Melanocyte of skin (primary cell): ENCODE data around the genes PRF1, SGPL1 and CDH23.

DNA sequence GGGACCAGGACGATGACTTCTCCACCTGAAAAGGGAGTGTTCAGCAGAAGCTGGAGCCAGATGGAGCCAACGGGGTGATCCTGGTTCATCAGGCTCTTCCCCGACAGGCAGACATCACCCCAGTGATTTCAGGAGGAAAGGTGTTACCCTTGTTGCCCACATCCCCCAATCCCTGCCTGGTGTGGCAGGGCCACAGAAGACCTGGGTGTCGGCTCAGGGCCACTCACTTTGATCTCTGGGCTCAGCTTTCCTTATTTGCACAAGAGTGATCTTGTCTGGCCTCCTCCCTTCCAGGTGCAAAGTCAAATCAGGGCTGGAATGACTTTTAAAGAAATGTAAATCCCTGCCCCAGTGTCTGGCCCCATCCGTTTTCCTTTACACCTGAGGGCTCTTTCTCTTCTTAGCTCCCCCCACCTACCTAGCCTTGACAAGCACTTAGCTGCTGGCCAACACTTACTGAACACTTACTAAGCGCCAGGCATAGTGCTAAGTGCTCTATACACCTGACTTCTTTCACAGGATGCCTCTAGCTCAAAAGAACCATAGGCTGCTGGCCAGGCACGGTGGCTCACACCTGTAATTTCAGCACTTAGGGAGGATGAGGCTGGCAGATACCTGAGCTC is 880 bp upstream of the NODAL start:
- CAGE, long polyA plus RNA, 2 experiments: no peak in any of the 2 experiments

GRCh38 chr10:70459324-70459603 is 17.8 kb upstream of the NODAL start:
- CAGE, long polyA plus RNA, 2 experiments: no peak in any of the 2 experiments

- CAGE, long polyA plus RNA, 2 experiments: no peak in any of the 2 experiments
These were observed 22.2 kb downstream of the PALD1 start for GRCh38 chr10:70500578-70501385.

GRCh38 chr10:70585070-70585493 is 17.5 kb downstream of the PRF1 start:
- CAGE, long polyA plus RNA, 2 experiments: no peak in any of the 2 experiments

DNA sequence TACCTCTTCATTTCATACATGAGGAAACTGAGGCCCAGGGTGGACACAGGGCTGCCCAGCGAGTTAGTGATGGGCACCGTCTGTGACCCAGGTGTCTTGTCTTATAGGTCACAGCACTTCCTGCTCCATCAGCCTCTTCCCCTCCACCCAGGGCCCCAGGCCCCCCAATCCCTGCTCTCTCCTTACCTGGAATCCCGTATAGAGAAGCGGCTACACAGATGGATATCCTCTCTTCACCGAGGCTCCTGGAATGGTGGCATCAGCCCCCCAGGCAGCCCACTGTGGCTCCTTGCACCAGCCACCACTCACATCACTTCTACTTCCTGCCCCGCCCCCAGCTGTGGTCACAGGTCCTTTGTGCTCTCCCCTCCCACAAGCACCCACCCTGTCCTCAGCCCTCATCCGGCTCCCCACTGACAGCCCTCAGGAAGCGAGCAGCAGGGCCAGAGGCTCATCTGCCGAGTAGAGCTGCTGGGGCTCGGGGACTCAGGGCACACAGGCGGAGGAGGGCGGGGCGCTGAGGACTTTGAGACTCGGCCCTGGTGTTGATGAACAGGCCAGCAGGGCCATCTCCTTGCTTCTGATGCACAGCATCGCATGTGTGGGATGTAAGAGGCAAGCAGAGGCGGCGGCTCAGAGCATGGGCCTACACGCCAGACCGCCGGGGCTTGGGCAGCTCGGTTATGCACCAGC is at the start of gene PRF1:
Gene PRF1, minus strand, starts transcription at position 283 of the 693 bp plus-strand sequence.
- CAGE, long polyA plus RNA, 2 experiments: no peak in any of the 2 experiments

DNA sequence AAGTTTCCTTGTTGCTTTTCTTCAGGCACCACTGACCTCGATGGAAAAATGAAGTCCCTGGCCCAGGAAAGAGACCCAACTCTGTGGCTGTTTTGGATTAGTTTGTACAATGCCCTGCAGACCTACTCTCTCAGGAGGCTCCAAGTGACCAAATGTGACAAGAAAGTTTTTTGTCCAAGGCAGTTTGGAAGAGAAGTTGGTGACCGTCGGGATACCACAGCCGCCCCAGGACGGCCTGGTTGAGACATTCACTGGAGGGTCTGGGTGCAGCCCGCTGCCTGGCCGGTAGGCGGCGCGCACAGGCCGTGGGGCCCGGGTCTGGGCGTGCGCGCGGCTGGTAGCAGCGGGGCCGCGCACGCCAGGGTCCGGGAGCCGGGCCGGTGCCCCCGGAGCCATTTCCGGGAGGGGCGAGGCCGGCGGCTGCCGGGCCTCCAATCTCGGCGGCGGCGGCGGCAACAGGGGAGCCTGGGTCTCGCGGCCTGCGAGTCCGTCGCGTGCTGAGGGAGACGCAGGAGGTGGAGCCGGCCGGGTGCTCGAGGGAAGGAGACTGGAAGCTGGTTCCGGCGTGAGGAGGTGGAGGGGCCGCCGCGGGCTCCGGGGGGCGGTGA is at the start of gene SGPL1:
Gene SGPL1, plus strand, starts transcription at position 395 of the 608 bp plus-strand sequence.
- CAGE, long polyA plus RNA, 2 experiments: start-site peak on the plus strand in 1 of 2 experiments, centred at position 403 of the sequence, 43 to 73 reads per replicate

DNA sequence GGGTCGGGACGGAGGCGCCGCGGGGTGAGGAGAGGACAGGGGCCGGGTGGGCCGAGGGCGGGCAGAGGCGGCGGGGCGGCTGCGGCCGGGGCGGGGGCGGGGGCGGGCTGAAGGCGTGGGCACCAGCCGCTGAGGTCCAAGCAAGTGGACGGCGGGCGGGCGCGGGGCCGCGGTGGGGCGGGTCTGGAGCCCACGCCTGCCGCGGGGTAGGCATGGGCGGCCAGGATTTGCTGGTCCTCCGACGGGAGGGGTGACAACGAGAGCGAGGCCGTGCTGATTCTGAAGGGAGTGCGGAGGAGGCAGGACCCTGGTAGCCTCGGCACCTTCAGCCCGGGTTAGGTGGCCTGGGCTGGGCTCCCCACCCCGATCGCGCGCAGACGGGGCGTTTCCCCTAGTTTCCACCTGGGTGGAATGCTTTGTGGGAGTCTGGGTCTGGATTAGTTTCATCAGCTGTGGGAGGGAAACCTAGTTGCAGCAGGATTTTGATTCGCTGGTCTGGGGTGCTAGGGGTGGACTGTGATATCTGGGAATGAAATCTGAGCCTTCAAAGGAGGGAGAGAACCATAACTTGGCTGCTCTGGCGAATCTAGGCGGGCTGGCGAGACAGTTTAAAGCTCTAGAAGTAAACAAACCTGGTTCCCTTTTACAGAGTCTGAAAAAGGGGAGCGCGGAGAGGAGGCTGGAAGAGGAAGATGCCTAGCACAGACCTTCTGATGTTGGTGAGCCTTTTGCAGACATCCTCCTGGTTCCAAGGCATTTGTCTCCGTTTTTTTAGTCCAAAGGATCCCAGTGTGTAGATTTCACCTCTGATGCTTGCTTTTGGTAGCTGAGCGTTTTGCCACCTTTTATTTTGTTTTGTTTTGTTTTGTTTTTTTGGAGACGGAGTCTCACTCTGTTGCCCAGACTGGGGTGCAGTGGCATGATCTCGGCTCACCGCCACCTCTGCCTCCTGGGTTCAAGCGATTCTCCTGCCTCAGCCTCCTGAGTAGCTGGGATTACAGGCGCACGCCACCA is 721 bp downstream of the SGPL1 start:
- CAGE, long polyA plus RNA, 2 experiments: no peak in any of the 2 experiments

- CAGE, long polyA plus RNA, 2 experiments: no peak in any of the 2 experiments
These were observed 50.3 kb upstream of the SLC29A3 start for GRCh38 chr10:71268667-71269344.

DNA sequence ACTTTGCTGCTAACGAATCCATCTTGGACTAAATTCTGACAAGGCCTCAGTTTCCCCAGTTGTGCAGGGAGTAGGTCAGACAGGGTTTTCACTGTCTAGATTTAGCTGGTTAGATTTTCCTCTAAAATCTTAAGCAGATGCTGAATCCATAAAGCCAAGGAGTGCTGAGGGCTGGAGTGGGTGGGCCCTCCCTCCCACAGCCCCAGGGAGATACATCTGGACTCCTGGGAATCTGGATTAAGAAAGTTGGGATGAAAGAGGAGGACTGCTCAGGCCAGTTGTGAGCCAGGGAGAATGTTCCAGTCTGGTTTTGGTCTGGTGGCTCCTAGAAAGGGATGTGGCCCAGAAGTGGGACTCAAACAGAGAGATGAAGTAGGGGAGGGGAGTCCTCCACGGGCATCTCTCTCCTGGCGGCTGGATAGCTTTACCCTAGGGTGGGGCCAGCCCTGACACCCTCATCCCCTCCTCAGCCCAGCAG is 18.9 kb upstream of the SLC29A3 start:
- CAGE, long polyA plus RNA, 2 experiments: no peak in any of the 2 experiments

DNA sequence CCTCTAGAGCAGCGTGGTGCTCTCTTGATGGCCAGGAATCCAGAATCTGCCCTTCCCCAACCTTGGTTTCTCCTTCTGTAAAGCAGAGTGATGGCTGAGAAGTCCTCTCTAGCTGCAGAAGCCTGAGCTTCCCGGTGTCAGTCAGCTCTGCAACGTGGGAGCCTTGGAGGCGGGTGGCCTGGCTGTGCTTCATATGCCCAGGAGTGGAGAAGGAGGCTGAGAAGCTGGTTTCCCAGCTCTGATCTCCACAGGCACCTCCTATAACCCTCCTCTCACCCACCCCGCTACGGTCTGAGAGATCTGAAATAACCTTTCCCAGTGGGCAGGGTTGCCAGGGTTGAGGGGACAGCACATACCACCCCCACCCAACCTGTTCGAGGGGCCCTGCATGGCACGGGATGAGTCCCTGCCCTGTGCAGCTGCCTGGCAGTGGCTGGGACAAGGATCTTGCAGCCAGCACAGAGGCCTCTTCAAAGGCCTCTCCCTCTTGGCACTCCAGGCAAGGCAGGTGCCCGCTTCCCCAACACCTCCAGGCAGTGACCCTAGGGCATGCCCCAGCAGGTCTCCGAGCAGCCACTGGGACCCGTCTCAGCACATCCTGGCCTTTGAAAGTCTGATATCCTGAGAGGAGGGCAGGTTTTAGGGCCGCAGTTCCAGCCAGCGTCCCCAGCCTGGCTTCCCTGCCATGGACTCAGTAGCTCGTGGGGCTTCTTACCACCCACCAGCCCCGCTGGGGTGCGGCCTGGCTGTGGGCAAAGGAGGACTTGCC is 18.3 kb upstream of the SLC29A3 start:
- CAGE, long polyA plus RNA, 2 experiments: no peak in any of the 2 experiments

- CAGE, long polyA plus RNA, 2 experiments: no peak in any of the 2 experiments
These were observed 24.3 kb downstream of the SLC29A3 start for GRCh38 chr10:71343134-71343912.

- CAGE, long polyA plus RNA, 2 experiments: no peak in any of the 2 experiments
These were observed at the start of gene CDH23 for GRCh38 chr10:71395871-71397069. TSS of gene CDH23 (plus strand) at chr10:71396920.

DNA sequence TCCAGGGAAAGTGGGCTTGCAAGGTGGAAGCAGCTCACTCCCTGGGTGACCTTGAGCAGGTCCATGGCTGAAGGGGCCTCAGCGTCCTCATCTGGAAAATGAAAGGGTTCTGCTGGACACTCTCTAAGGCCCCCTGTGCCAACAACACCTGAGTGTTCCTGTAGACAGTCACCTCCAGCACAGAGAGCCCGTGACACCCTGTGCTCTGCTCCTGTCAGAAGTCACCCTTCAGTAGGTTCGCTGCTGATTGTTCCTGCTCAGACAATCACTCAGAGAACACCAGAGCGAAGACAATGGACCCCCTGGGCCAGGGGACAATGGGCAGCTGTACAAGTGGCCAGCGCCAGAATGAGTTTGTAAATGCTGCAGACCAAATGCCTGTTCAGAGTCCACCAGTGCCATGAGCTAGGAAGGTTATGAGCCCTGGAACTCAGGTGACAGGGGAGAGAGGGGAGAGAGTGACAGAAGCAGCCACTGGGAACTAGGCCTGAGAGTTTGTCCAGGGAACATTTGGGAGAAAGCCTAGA is 60.6 kb downstream of the C10orf105 start:
- CAGE, long polyA plus RNA, 2 experiments: no peak in any of the 2 experiments

GRCh38 chr10:71748516-71749516 is 24.5 kb downstream of the VSIR start:
- CAGE, long polyA plus RNA, 2 experiments: no peak in any of the 2 experiments

DNA sequence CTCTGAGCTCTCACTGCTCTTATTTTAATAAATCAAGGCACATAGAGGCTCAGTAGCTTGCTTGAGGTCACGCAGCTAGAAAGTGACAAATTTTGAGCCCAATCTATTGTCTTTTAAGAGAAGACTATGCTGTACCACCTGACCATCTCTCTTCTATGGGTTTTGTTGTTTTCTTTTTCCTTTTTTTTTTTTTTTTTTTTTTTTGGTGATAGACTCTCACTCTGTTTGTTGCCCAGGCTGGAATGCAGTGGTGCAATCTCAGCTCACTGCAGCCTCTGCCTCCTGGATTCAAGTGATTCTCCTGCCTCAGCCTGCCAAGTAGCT is 35.6 kb upstream of the VSIR start:
- CAGE, long polyA plus RNA, 2 experiments: no peak in any of the 2 experiments

DNA sequence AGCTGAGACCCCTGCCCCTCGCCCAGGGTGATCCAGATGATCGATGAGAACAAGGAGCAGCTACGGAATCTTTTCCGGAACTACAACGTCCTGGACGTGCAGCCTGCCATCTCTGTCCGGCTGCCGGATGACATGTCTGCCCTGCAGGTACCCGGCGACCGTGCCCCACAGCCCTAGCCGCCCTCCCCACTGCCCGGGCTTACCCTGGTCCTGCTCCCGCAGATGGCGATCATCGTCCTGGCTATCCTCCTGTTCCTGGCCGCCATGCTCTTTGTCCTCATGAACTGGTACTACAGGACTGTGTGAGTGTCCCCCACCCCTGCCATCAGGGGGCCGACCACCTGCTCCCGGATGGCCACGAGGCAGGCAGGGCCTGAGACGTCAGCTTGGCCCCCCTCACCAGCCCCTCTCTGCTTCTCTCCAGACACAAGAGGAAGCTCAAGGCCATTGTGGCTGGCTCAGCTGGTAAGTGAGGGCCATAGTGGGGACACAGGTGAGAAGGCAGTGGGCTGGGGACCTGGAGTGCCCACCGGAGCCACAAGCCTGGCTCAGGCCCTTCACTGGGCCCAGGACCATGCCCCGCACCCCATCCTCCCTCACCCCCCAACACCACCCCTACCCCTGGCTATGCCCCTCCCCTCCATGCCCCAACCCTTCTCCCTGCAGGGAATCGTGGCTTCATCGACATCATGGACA is 38.1 kb upstream of the VSIR start:
- CAGE, long polyA plus RNA, 2 experiments: no peak in any of the 2 experiments

DNA sequence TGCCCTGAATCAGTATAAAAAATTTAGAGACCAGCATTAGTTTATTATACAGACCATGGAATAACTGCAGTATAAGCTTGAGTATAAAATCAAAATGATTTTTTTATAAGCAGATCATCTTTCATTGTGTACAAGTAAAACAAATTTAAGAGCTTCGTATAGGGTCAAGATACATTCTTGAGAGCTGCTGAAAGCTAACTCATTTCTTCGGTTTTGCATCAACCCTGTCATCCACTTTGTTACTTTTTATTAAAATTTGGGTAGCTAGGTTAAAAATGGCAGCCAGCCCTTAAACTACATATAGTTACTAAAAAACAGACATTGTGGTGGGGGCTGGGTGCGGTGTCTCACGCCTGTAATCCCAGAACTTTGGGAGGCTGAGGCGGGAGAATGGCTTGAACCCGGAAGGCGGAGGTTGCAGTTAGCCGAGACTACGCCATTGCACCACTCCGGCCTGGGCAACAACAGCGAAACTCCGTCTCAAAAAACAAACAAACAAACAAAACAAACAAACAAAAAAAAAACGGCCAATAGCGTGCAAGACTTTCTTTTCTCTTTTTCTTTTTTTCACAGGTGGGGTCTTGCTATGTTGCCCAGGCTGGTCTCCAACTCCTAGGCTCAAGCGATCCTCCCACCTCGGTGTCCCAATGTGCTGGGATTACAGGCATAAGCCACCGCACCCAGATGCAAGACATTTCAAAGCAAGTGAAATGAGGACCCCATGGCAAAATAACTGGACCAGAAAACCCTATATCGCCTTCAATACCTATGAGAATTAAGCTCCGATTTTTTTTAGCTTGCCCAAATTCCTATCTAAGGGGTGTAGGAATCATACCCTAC is 1.7 kb downstream of the PSAP start:
- CAGE, long polyA plus RNA, 2 experiments: no peak in any of the 2 experiments

GRCh38 chr10:72016829-72017609 is 52.8 kb downstream of the CHST3 start:
- CAGE, long polyA plus RNA, 2 experiments: no peak in any of the 2 experiments

- CAGE, long polyA plus RNA, 2 experiments: no peak in any of the 2 experiments
These were observed 27.2 kb downstream of the SPOCK2 start for GRCh38 chr10:72061125-72061586.

DNA sequence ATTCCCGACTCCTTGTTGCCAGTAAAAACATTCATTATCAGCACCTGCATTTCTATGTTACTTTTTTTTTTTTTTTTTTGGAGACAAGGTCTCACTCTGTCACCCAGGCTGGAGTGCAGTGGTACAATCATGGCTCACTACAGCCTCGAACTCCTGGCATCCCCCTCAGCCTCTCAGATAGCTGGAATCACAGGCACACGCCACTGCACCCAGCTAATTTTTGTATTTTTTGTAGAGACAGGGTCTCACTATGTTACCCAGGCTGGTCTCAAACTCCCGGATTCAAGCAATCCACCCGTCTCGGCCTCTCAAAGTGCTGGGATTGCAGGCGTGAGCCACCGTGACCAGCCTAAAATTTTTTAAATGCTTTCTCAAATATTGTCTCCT is 18.9 kb downstream of the SPOCK2 start:
- CAGE, long polyA plus RNA, 2 experiments: no peak in any of the 2 experiments